ENCODE data around the gene UFD1.

- PRO-cap, result bidirectional peak, plus-strand start at chr22:18970468, minus-strand start at chr22:18970255; bidirectional peak, plus-strand start at chr22:18970652, minus-strand start at chr22:18970581; bidirectional peak, plus-strand start at chr22:18970679, minus-strand start at chr22:18970746
- RRBS, result under 1% methylated on average over 12 of the region's 128 CpGs
Measured at GRCh38 chr22:18969916-18971197, 34.3 kb upstream of the PRODH start.

DNA sequence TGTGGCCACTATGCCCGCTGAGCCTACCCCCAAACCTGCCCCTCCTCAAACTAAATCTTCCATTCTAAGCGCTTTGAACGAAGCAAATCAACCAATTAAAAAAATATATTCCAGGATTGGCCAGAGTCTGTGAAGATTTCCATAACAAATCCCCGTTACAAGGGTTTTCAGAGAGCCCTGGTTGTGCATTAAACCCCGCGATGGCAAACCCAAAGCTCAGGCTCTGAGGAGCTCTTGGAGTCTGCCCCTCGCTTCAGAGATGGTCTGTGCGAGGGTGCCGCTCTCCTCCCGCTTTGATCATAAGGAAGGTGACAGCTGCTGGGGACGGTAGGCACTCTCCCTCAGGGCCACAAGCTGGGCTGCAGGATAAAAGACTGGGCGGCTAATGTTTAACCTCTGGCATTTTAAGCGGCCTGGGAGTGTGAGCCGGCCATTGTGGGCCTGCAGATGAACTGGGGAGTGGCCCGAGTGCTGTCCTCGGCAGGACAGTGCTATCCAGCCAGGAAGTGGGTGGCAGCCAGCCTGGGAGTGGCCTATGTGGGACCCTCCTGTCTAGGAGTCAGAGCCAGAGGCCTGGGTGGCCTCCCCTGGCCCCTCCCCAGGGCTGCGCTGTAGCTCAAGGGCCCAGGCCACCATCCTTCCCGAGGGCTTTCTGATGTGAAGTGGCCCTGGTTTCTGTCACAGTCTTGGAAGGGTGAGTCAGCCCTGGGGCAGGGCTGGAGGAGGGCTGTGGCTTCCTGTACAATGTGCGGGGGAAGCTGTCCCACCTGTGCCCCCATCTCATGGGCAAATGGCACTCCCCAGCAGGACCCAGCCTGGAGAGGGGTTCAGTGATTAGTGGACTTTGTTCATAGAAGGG, 58.6 kb upstream of the PRODH start:
- PRO-cap, result bidirectional peak, plus-strand start at position 446 of the sequence, minus-strand start at position 301 of the sequence
- RRBS, result no CpG with 5 or more reads among the region's 19 CpGs

GRCh38 chr22:19002395-19002710, 66.3 kb upstream of the PRODH start:
- PRO-cap, result no peak
- RRBS, result no CpG with 5 or more reads among the region's 8 CpGs

GRCh38 chr22:19081369-19082046, 40.7 kb downstream of the DGCR2 start:
- PRO-cap, result no peak
- RRBS, result no CpG with 5 or more reads among the region's 5 CpGs

GRCh38 chr22:19083113-19083719, 39.0 kb downstream of the DGCR2 start:
- PRO-cap, result no peak
- RRBS, result no CpG with 5 or more reads among the region's 10 CpGs

DNA sequence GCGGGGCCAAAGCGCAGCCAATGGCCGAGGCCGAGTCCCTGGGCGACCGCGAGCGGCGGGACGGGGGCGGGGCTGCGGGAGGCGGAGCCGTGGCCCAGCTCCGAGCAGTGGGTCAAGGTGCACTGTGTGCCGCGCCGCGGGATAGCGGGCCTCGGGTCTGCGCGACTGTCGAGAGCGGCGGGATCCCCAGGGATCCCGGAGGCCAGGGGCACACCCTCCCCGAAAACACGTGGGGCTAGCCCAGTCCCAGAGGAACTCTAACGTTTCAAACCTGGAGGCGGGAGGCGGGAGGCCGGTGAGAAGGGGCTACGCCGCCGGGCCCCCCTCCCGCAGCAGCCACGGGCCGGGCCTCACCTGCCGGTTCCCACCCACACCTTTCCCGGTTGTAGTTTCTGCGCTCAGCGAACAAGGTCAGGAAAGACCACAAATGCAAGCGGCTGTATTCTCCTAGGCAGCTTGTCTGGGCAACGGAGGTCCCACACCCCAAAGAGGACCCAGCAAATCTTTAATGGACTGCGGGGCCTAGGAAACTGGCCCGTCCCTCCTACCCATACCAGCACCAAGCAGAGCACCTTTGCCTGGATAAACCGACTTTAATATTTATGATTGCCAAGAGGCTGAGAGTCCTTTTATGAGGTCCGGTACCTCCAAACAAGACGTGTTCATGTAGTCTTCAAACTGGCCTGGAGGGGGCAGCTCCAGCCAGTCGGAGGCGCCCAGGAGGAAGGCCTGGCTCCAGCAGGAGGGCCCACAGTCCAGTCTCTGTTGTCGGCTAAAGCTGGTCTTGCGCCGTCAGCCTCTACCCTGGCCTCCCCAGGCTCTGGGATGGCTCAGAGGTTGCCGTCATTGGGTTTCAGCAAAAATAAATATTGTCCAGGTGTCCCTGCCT, 608 bp upstream of the SLC25A1 start:
- PRO-cap, result bidirectional peak, plus-strand start at position 122 of the sequence, minus-strand start outside the sequence
- RRBS, result 6% methylated on average over 7 of the region's 56 CpGs

- PRO-cap, result no peak
- RRBS, result no CpG with 5 or more reads among the region's 17 CpGs
Measured at GRCh38 chr22:19350694-19351628, 59.4 kb upstream of the CLTCL1 start.

- PRO-cap, result no peak
- RRBS, result no CpG with 5 or more reads among the region's 4 CpGs
Measured at GRCh38 chr22:19404730-19405462, 26.6 kb downstream of the HIRA start.

GRCh38 chr22:19426850-19427866, 4.4 kb downstream of the HIRA start:
- PRO-cap, result no peak
- RRBS, result no CpG with 5 or more reads among the region's 8 CpGs

- PRO-cap, result bidirectional peak, plus-strand start at chr22:19479466, minus-strand start at chr22:19479185
- RRBS, result 3% methylated on average over 15 of the region's 60 CpGs
Measured at GRCh38 chr22:19478747-19479533, at the start of gene UFD1. UFD1 (minus strand) TSS chr22:19479193.

GRCh38 chr22:19572196-19572482, 47.9 kb upstream of the CLDN5 start:
- PRO-cap, result no peak
- RRBS, result no CpG with 5 or more reads among the region's 5 CpGs

DNA sequence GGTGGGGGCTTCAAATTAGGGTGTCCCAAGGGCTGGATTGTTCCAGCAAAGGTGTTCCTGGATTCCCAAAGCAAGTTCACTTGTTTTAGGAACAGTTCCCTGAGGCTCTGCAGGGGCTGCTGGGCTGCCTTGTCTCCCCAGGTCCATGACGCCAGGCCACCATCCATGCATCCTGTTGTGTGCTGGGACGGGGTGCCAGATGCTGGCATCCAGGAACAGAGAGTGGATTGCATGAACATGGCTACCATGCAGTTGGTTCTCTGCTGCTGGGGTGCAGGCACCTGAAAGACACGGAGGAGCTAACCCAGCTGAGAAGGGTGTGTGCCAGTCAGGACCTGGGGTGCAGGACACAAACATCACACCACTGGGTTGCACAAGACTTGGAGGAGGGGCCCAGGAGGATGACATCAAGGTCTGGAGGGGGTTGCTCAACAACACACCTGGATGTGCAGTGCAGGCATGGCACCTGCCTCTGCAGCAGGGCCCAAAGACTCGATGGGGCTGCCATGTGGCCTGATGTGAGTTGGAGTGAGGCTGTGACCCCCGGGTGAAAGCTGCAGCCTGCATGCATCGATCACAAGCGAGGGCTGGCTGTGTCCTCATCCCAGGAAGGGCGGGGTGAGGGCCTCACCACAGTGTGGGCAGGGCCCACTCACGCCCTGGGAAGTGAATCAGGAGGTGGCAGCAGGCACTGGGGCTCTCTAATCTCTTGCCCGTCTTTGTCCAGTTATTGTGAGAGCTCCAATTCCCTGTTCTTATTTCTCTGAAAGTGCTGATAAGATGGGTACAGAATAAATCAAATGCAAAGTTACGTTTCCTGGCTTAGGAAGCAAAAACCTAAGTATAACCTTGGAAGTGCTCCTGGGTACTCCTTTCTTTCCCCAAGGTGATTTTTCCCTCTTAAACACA, 74.1 kb upstream of the CLDN5 start:
- PRO-cap, result no peak
- RRBS, result no CpG with 5 or more reads among the region's 11 CpGs

DNA sequence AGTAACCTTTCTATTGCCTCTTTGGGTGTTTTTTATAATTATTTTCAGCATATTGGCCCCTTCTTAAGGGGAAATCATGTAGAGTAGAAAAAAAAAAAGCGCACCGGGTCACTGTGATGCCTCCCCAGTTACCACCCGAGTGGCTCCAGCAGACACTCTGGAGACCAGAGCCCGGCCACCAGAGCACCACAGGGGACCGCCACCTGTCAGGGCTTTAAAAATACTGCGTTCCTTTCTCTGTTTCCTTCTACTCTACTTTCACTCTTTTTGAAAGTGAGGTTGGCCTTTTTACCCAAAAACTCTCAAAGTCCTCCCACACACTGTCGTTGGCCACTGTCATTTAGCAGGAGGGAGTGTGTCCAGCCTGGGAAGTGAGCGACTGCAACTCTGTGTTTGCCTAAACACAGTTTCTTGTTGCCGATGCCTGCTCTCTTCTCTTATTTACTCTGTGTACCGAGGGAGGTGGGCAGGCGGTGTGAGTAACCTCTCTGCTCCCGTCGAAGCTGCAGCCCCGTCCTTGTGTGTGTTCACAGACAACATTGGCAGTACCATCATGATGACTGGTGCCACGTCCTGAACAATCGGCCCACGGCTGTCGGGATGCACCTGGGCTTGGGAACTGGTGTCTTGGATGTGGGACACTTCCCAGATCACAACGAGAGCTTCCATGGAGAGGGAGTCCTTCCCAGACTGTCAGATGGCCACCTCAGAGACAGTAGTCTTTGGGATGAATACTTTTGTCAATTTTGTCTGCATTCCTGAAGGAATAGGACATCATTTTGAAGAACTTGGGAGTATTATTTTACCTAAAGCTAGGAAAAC, 90.9 kb upstream of the CLDN5 start:
- PRO-cap, result no peak
- RRBS, result 71% methylated on average over 3 of the region's 19 CpGs

GRCh38 chr22:19619317-19619851, 94.9 kb upstream of the SEPTIN5 start:
- PRO-cap, result no peak
- RRBS, result no CpG with 5 or more reads among the region's 7 CpGs

DNA sequence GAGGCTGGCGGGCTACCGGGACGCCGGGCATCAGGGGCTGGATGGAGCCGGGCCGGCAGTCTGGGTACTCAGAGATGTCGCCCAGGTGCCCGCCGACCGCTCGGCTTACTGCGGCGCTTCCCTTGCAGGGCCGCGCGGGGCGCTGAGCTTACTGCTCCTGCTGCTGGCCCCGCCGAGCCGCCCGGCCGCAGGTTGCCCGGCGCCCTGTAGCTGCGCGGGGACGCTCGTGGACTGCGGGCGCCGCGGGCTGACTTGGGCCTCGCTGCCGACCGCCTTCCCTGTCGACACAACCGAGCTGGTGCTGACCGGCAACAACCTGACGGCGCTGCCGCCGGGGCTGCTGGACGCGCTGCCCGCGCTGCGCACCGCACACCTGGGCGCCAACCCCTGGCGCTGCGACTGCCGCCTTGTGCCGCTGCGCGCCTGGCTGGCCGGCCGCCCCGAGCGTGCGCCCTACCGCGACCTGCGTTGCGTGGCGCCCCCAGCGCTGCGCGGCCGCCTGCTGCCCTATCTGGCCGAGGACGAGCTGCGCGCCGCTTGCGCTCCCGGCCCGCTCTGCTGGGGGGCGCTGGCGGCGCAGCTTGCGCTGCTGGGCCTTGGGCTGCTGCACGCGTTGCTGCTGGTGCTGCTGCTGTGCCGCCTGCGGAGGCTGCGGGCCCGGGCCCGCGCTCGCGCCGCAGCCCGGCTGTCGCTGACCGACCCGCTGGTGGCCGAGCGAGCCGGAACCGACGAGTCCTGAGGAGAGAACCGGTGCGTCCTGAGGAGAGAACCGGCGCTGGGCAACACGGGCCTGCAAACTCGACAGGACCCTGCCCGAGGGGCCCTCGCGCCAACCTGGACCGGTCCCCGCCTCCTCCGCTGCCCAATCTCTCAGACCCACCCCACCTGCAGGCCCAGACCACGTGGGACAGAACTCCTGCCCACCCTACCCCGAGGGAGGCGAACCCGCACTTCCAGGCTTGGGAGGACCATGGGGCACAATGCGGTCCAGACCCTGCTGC, 687 bp downstream of the GP1BB start:
- PRO-cap, result no peak
- RRBS, result 16% methylated on average over 60 of the region's 118 CpGs

GRCh38 chr22:19730623-19731297, 7.4 kb downstream of the GP1BB start:
- PRO-cap, result no peak
- RRBS, result 15% methylated on average over 11 of the region's 49 CpGs

DNA sequence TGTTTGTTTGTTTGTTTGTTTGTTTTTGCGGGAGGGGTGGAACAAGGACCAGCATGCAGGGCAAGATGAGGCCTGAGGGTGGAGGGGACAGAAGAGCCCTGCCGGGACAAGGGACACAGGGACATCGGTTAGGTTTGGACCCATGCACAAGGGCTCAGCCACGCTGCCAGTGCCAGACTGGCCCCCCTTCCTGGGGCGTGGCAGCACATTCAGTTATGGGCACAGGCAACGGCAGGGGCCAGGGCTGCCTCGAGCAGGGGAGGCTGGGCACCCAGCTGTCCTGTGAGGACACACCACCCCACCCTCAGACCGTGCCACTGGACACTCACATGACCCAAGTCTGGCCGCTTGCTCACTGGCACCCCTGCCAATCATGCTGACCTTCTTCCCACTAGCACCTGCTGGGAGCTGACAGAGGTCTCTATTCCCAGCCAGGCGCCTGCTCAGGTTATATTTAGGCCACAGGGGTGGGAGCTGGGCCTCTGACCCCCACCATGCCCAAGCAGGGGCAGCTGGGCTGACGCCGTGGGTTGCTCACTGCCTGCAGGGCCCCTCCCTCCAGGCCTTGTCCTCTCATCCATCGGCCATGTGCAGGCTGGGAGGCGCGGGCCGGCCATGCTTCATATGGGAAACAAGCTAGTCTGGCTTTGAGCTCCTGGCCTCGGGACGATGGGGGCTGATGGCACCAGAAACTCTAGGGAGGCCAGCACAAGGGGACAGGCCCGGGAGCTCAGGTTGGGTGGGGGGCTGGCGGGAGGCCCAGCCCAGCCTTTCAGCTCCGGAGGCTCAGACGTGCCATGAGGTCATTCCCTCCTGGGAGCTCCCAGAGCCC, 15.3 kb upstream of the TBX1 start:
- PRO-cap, result no peak
- RRBS, result 83% methylated on average over 4 of the region's 22 CpGs

DNA sequence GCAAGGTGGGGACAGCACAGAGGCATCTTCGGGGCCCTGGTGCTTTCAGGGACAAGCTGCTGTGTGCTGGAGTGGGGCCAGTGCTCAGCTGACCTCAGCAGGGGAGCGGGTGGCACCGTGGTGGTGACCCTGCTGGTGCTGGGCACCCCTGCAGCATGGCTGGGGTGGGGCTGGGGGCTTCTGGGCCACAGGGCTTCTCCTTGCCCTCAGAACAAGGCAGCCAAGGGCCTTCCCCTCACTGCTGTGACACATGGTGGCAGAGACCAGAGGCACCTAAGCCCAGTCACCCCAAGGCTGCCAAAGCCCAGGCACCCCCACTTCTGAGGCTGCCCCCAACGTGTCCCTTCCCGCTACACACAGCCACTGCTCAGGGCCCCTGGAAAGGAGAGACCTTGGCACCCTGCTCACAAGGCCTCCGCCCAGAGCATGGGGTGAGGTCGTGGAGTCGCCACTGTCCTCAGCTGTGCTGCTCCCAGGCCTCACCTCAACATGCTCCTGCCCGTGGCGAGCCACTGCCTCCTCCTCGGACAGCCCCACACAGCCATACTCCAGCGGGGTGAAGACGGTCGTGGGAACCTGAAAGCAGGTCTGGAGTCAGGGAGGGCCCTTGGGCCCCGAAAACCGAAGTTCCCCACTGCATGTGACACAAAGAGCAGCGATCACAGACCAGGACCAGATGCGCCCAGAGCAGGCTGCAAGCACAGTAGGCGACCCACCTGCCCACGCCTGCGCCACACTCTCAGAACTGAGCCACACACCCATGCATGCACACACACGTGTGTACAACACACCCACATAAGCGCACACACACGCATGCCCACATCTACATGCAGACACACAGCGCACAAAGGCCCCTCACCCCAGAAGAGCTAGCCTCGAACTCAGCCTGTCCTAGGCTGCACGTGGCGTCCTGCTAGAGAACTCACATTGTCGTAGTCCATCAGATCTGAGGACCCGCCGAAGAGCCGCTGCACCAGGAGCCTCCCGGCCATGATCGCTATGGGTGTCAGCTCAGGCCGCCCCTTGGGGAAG, 25.3 kb upstream of the GNB1L start:
- PRO-cap, result no peak
- RRBS, result 96% methylated on average over 3 of the region's 35 CpGs

GRCh38 chr22:19928195-19928862, 13.2 kb upstream of the COMT start:
- PRO-cap, result no peak
- RRBS, result no CpG with 5 or more reads among the region's 17 CpGs

DNA sequence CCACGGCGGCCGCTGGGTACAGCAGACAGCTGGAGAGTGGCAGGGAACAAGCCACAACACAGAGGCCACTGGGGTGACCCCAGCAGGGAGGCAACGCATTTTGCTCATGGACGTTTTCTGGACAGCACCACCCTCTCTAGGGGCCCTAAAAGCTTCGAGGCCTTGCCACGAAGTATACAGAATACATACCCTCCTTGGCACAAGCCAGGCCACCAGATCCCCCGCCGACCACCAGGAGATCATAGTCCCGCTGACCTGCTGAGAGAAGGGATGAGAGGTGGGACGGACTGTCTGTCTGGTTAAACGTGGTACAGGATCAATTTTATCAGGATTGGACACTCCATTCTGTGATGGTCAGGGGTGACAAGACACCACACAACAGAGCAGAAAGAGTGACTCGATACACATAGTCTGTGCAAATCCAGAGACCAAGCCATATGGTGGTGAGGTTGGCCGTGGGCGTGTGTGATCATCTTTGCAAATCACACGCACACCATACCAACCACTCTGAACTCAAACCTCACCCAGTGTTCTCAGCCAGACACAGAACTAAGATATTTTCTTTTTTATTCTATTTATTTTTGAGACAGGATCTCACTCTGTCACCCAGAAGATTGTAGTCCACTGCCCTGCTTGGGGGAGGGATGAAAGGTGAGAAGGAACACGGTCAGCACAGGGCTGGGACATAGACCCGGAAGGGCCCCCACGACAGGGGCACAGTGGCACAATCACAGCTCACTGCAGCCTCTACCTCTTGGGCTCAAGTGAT, 10.5 kb upstream of the COMT start:
- PRO-cap, result no peak
- RRBS, result no CpG with 5 or more reads among the region's 19 CpGs